AG10803 (cell line): ENCODE measurements around the genes IFI6, ATP5IF1 and GMEB1.

GRCh38 chr1:27672017-27672740 lies at the start of gene IFI6:
IFI6 (minus strand) TSS chr1:27672192.
- RRBS = no CpG with 5 or more reads among the region's 10 CpGs

DNA sequence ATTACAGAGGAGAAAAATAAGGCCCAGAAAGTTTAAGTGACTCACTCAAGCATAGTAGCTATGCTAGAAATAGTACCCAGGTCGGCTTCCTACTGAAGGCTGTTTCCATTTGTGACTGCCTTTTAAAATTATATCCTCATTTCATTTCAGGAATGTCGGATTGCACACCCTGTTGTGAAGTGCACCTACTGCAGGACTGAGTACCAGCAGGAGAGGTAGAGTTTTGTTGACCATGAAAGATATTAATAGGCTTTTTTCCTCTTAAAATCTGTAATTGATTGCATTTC lies 1.5 kb downstream of the FAM76A start:
- RRBS = no CpG with 5 or more reads among the region's 2 CpGs

- RRBS = 1% methylated on average over 5 of the region's 22 CpGs
Observed at GRCh38 chr1:27773476-27774608, 823 bp downstream of the STX12 start.

GRCh38 chr1:27831529-27832095 lies 1.0 kb downstream of the PPP1R8 start:
- RRBS = no CpG with 5 or more reads among the region's 8 CpGs

DNA sequence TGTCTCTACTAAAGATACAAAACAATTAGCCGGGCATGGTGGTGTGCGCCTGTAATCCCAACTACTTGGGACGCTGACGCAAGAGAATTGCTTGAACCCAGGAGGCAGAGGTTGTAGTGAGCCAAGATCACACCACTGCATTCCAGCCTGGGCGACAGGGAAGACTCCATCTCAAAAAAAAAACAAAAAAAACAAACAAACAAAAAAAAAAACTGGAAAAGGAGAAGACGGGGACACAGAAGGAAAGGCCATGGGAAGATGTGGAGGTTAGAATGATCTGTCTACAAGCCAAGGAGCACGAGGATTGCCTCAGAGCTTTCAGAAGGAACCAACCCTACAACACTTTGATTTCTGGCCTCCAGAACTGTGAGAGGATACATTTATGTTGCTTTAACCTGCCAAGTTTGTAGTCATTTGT lies 12.5 kb upstream of the THEMIS2 start:
- RRBS = no CpG with 5 or more reads among the region's 7 CpGs

DNA sequence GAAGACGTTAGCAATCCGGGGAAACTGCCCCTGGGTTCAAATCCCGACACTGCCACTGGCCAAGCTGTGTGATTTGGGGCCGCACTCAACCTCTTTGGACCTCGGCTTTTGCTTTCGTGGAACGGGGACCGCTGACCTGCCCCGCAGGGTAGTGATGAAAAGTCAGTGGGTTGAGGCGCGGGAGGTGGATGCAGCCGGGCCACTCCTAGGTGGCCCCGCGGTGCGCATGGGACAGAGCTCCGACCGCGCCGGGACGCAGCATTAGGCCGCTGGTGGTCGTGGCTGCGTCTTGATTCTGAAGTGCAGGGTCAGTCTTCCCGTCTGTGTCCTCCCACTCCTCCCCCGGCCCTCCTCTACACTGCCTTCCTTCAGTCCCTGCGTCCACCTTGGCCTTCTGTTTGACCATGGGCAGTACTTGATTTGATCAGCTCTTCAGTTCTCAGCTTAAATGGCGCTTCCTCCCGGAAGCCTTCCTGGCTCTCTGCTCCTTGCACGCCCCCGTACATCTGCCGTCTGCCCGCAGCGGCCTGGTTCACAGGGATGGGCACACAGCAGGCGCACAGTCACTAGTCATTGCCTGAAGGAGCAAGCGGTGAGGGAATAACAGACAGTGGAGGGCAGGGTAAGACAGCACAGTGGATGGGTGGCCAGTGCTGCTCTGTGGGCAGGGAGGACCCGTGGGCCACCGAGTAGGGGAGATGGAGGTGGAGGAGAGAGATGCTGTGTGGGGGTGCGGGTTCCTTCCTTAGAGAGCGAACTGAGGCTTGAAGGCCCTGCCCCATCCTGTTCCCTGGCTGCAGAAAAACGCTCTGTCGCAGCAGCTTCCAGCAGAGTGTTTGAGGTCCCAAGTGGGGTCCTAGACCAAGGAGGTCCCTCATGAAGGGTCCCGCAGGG lies 632 bp downstream of the THEMIS2 start:
- RRBS = 4% methylated on average over 15 of the region's 42 CpGs

- RRBS = 91% methylated on average over 5 of the region's 30 CpGs
Observed at GRCh38 chr1:27882029-27882988, 10.0 kb downstream of the THEMIS2 start.

DNA sequence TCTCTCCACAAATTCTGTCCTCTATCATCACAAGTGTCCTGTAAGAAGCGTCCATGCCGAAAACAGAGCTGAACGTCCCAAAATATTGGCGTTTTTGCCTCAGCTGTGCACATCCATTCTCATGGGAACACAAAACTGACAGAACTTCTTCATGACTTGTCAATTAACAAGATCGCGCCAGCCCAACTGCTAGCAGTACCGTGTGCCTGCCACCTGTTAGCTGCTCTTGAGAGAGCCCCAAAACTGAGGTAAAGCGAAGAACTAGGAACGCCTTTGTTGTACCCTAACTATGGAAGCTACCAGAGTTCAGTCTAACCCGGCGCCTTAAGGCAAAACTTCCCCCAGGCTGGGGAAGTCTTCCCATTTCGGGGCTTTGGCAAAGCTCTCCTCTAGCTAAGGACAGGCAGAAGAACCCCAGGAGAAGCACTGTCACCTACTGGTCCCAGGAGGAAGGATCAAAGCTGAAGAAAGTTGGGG lies 784 bp downstream of the EYA3 start:
- RRBS = no CpG with 5 or more reads among the region's 12 CpGs

DNA sequence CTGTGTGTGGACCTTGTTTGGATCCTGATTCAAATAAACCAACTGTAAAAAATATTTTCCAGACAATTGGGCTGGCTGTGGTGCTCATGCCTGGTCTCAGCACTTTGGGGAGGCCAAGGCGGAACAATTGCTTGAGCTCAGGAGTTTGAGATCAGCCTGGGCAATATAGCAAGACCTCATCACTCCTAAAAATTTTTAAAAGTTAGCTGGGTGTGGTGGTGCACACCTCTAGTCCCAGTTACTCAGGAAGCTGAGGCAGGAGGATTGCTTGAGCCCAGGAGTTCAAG lies 16.7 kb downstream of the PTAFR start:
- RRBS = no CpG with 5 or more reads among the region's 1 CpG

GRCh38 chr1:28236038-28236847 lies at the start of gene ATP5IF1:
ATP5IF1 (plus strand) TSS chr1:28236124.
- RRBS = 1% methylated on average over 5 of the region's 62 CpGs

DNA sequence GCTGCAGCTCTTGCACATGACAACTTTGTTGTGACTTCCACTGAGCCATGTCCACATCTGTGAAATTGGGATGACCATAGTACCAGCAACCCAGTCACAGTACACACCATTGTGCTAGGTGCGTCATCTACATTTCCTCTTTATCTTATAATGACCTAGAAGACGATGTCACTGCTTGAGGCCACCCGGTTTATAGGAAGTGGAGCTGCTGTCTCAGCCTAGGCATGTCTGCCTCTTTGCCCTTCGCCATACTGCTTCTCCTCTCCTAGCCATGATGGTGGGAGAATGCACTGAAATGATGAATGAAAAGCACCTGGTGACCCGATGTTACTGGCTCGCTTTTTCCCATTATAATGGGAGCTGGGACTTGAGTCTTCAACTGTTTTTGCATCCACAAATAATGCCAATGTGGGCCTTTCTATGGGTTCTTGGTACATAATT lies 13.6 kb upstream of the MED18 start:
- RRBS = no CpG with 5 or more reads among the region's 6 CpGs

DNA sequence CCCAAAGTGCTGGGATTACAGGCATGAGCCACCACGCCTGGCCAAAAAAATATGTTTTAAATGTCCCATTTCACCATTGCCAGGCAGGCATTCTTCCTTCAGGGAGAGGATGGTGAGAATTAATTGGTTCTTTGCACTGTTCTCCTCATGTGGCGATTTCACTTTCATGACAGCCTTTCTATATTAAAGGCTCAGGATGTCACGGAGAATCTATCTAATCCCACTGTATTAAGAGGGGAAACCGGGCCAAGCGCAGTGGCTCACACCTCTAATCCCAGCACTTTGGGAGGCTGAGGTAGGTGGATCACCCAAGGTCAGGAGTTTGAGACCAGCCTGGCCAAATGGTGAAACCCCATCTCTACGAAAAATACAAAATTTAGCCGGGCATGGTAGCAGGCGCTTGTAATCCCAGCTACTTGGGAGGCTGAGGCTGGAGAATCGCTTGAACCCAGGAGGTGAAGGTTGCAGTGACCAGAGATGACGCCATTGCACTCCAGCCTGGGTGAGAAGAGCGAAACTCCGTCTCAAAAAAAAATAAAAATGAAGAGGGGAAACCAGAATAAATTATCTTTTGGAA lies 6.5 kb downstream of the MED18 start:
- RRBS = no CpG with 5 or more reads among the region's 12 CpGs

- RRBS = 0% methylated on average over 2 of the region's 11 CpGs
Observed at GRCh38 chr1:28437654-28438737, 67.8 kb upstream of the RCC1 start.

- RRBS = no CpG with 5 or more reads among the region's 8 CpGs
Observed at GRCh38 chr1:28594550-28595038, 2.5 kb downstream of the RAB42 start.

DNA sequence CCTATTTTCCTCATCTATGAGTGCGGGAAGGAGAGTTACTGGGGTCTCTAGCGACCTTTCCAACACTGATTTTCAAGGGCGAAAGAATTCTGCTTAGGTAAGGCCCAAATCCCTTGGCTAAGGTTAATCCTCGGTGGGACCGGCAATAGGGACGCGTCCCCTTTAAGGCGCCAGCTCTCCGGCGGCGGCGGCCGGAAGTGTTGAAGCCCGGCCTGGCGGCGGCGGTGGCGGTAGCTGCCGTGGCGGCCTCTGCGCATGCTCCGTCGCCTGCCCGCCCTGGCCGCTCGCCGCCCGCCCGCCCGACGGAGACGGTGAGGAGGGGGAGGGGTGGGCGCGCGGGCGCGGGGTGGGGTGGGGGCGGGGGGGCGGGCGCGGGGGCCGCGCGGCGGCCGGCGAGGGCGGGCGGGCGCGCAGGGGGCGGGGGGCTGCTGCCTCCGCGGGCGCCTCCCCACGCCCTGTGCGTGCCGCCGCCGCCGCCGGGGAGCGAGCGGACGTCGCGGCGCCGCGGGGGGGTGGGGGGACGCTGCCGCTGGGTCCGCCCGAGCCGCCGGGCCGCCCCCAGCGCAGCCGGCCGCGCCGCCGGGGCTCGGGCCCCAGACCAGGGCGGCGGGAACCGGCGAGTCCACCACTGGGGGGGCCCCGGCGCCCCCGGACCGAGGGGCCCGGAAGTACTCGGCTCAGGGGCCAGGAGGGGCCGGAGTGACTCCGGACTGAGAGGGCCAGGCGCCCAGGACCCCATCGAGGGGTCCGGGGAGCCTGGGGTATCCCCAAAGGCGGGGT lies at the start of gene GMEB1:
Gene GMEB1 (plus strand): TSS at position 256 of the 780 bp plus-strand sequence.
- RRBS = 2% methylated on average over 25 of the region's 100 CpGs

GRCh38 chr1:28737251-28738178 lies 775 bp downstream of the YTHDF2 start:
- RRBS = 2% methylated on average over 24 of the region's 62 CpGs

GRCh38 chr1:28751298-28752347 lies 14.9 kb downstream of the YTHDF2 start:
- RRBS = no CpG with 5 or more reads among the region's 5 CpGs

DNA sequence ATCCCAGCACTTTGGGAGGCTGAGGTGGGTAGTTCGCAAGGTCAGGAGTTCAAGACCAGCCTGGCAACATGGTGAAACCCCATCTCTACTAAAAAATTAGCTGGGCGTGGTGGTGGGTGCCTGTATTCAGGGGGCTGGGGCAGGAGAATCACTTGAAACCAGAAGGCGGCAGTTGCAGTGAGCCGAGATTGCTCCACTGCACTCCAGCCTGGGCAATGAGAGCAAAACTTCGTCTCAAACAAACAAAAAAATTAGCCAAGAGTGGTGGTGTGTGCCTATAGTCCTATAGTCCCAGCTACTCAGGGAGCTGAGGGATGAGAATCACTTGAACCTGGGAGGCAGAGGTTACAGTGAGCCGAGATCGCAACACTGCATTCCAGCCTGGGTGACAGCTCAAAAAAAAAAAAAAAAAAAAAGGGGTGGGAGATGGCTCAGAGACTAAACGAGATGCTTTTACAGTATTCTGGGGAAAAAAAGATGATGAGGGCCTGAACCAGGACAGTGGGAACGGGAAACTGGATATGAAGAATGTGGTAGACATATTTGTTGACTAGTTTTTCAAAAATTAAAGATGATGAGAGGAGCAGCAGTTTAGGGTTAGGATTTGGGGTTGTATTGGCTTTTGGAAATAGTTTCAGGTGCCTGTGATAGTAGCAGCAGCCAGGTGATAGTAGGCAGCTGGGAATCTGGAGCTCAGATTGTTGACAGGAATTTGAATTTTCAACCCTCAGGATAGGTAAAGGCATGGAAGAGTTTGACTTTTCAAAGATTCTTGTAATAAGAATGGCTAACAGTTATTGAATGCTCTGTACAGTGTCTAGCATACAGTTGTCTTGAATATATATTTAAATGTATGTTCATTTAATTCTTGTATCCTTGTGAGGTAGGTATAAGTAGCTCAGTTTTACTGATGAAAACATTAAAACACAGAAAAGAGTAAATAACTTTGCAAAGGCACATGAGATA lies 18.1 kb downstream of the YTHDF2 start:
- RRBS = no CpG with 5 or more reads among the region's 9 CpGs

- RRBS = no CpG with 5 or more reads among the region's 31 CpGs
Observed at GRCh38 chr1:28915058-28915794, 857 bp downstream of the EPB41 start.

GRCh38 chr1:28927214-28928127 lies 13.1 kb downstream of the EPB41 start:
- RRBS = no CpG with 5 or more reads among the region's 4 CpGs